GM12878 (cell line): ENCODE data around the genes PNPLA1 and PXT1.

DNA sequence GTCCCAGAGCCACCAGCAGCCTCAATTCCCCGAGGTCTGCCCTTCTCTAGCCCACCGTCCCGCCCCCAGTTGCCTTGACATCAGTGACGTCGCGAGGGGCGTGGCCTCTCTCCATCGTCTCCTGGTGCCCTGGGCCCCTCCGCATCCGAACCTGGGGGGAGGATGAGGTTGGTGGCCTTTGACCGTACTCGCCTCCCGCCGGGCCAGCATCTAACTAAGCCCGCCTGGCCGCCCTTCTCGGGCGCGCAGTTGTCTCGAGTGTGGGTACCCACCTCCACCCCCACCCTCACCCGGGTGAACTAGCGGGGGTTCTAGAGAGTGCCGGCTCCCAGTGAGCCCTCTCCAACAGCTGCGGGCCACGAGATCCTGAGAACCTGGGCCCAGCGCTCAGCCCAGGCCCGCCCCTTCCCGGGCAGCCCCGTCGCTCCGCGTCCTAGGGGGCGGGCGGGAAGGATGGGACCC is 5.4 kb upstream of the ARMC12 start:
- RAMPAGE, long total RNA = no peak
- RRBS, 2 experiments = under 1 to 2% methylated on average over 9 of the region's 34 CpGs
CAGE:
- cytosol, long polyA minus RNA = no peak
- cytosol, long polyA plus RNA = no peak
- long polyA plus RNA = no peak
- nucleolus, long total RNA = no peak
- nucleus, long polyA plus RNA = no peak
- nucleus, long total RNA = no peak

DNA sequence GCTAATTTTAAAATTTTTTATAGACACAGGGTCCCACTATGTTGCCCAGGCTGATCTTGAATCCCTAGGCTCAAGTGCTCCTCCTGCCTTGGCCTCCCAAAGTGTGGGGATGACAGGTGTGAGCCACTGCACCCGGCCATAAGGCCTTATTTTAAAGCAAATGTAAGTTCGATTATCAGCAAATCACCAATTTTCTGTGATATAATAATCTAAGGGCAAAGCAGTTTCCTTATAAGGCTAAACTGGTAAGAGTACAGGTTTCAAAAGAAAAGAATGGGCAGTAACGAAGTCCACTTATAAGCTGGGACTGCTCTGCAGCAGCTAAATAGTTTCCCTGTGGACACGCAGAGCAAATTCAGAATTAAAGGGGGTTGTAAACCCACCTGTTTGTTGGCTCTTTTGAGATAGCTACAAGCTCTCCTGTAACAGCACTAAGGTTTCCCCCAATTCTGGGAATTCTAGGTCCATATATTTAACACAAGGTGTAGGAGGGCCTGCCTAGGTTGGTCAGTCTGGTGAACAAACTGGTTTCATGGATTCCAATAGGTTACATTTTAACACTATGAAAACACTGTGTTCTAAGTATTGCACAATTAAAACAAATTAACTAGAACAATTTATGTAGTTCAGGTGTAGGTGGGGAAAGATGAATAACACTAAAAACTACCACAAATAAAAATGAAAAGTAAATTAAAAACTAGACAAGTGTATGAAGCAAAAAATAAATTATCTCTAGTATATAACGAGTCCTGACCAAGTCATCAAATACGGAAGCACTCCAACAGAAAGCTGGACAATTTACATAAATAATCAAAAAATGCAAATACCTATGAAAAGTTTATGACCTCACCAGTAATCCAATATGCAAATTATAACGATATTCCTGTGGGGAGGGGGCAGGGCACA is 26.4 kb downstream of the LHFPL5 start:
- RAMPAGE, long total RNA = no peak
- RRBS, 2 experiments = no CpG with 5 or more reads among the region's 7 CpGs
CAGE:
- cytosol, long polyA minus RNA = no peak
- cytosol, long polyA plus RNA = no peak
- long polyA plus RNA = no peak
- nucleolus, long total RNA = no peak
- nucleus, long polyA plus RNA = no peak
- nucleus, long total RNA = no peak

DNA sequence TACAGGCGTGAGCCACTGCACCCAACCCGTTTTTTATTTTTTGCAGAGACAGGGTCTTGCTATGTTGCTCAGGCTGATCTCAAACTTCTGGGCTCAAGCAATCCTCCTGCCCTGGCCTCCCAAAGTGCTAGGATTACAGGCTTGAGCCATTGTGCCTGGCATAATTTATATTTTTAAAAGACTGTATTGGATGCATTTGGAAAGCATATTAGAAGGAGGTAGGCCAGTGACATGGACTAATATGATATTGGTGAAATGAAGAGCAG is 20.6 kb downstream of the MAPK14 start:
- RAMPAGE, long total RNA = no peak
- RRBS, 2 experiments = no CpG with 5 or more reads among the region's 2 CpGs
CAGE:
- cytosol, long polyA minus RNA = no peak
- cytosol, long polyA plus RNA = no peak
- long polyA plus RNA = no peak
- nucleolus, long total RNA = no peak
- nucleus, long polyA plus RNA = no peak
- nucleus, long total RNA = no peak

- RAMPAGE, long total RNA = no peak
- RRBS, 2 experiments = no CpG with 5 or more reads among the region's 4 CpGs
CAGE:
- cytosol, long polyA minus RNA = no peak
- cytosol, long polyA plus RNA = no peak
- long polyA plus RNA = no peak
- nucleolus, long total RNA = no peak
- nucleus, long polyA plus RNA = no peak
- nucleus, long total RNA = no peak
Measured at GRCh38 chr6:36075575-36076003, 48.0 kb downstream of the MAPK14 start.

DNA sequence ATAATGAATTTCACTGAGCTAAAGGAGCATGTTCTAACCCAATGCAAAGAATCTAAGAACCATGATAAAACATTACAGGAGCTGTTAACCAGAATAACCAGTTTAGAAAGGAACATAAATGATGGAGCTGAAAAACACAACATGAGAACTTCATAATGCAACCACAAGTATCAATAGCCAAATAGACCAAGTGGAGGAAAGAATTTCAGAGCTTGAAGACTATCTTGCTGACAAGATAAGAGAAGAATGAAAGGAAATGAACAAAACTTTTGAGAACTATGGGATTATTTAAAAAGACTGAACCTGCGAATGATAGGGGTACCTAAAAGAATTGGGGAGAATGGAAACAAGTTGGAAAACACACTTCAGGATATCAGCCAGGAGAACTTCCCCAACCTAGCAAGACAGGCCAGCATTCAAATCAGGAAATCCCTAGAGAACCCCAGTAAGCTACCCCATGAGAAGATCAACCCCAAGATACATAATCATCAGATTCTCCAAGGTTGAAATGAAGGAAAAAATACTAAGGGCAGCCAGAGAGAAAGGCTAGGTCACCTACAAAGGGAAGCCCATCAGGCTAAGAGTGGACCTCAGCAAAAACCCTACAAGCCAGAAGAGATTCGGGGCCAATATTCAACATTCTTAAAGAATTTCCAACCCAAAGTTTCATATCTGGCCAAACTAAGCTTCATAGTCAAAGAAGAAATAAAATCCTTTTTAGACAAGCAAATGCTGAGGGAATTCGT is 45.8 kb upstream of the MAPK13 start:
- RAMPAGE, long total RNA = no peak
- RRBS, 2 experiments = no CpG with 5 or more reads among the region's 3 CpGs
CAGE:
- cytosol, long polyA minus RNA = no peak
- cytosol, long polyA plus RNA = no peak
- long polyA plus RNA = no peak
- nucleolus, long total RNA = no peak
- nucleus, long polyA plus RNA = no peak
- nucleus, long total RNA = no peak

GRCh38 chr6:36085133-36085594 is 45.1 kb upstream of the MAPK13 start:
- RAMPAGE, long total RNA = no peak
- RRBS, 2 experiments = no CpG with 5 or more reads among the region's 2 CpGs
CAGE:
- cytosol, long polyA minus RNA = no peak
- cytosol, long polyA plus RNA = no peak
- long polyA plus RNA = no peak
- nucleolus, long total RNA = no peak
- nucleus, long polyA plus RNA = no peak
- nucleus, long total RNA = no peak

GRCh38 chr6:36102151-36102917 is 28.0 kb upstream of the MAPK13 start:
- RAMPAGE, long total RNA = no peak
- RRBS, 2 experiments = no CpG with 5 or more reads among the region's 5 CpGs
CAGE:
- cytosol, long polyA minus RNA = no peak
- cytosol, long polyA plus RNA = no peak
- long polyA plus RNA = no peak
- nucleolus, long total RNA = no peak
- nucleus, long polyA plus RNA = no peak
- nucleus, long total RNA = no peak

GRCh38 chr6:36118964-36120170 is 10.9 kb upstream of the MAPK13 start:
- RAMPAGE, long total RNA = no peak
- RRBS, 2 experiments = no CpG with 5 or more reads among the region's 18 CpGs
CAGE:
- cytosol, long polyA minus RNA = no peak
- cytosol, long polyA plus RNA = no peak
- long polyA plus RNA = no peak
- nucleolus, long total RNA = no peak
- nucleus, long polyA plus RNA = no peak
- nucleus, long total RNA = no peak

GRCh38 chr6:36129996-36130147 is 441 bp upstream of the MAPK13 start:
- RAMPAGE, long total RNA = no peak
- RRBS, 2 experiments = no CpG with 5 or more reads among the region's 1 CpG
CAGE:
- cytosol, long polyA minus RNA = no peak
- cytosol, long polyA plus RNA = no peak
- long polyA plus RNA = no peak
- nucleolus, long total RNA = no peak
- nucleus, long polyA plus RNA = no peak
- nucleus, long total RNA = no peak

- RAMPAGE, long total RNA = no peak
- RRBS, 2 experiments = 6 to 8% methylated on average over 3 of the region's 7 CpGs
CAGE:
- cytosol, long polyA minus RNA = no peak
- cytosol, long polyA plus RNA = no peak
- long polyA plus RNA = no peak
- nucleolus, long total RNA = no peak
- nucleus, long polyA plus RNA = no peak
- nucleus, long total RNA = no peak
Measured at GRCh38 chr6:36131432-36131582, 994 bp downstream of the MAPK13 start.

DNA sequence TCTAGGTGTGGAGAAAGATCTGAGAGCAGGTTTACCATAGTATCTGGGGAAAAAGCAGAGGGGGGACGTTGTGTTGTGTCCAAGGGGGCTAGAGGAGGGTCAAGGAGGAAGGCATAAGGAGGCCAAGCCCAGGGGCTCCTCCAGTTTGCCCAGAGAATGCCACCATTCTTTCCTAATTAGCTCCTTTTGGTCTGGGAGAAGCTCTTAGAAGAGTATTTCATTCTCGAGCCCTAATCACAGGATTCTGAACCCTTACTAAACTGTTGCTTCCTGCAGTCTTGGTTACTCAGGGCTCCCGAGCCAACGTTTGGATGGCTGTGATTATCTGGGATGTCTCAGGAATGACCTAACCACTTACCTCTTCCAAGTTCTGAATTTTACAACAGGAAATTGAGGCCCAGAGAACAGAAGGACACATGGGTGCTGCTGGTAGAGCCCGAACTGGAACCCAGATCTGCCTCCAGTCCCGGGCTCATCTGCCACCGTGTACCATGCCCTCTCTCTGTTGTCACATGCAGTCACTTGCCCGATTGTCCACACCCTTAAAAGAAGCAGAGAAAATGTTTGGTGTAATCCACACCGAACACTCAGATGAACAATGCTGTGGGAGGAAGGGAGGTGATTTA is 22.2 kb upstream of the PNPLA1 start:
- RAMPAGE, long total RNA = no peak
- RRBS, 2 experiments = no CpG with 5 or more reads among the region's 9 CpGs
CAGE:
- cytosol, long polyA minus RNA = no peak
- cytosol, long polyA plus RNA = no peak
- long polyA plus RNA = no peak
- nucleolus, long total RNA = no peak
- nucleus, long polyA plus RNA = no peak
- nucleus, long total RNA = no peak

DNA sequence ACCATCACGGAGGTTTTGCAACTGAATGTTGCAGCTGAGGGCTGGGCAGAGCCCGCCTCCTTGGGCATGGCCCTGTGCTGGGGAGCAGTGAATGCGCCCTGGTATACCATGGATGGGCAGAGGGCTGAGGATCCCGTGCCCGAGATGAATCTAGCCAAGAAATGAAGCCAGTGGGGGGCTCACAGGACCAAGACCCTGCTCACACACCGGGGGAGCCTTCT is at the start of gene PNPLA1:
Gene PNPLA1 (plus strand): TSS at position 63 of the 221 bp plus-strand sequence.
- RAMPAGE, long total RNA = no peak
- RRBS, 2 experiments = 0% methylated on average over 1 of the region's 6 CpGs; no CpG with 5 or more reads in 1 of the 2 experiments
CAGE:
- cytosol, long polyA minus RNA = no peak
- cytosol, long polyA plus RNA = no peak
- long polyA plus RNA = no peak
- nucleolus, long total RNA = no peak
- nucleus, long polyA plus RNA = no peak
- nucleus, long total RNA = no peak

DNA sequence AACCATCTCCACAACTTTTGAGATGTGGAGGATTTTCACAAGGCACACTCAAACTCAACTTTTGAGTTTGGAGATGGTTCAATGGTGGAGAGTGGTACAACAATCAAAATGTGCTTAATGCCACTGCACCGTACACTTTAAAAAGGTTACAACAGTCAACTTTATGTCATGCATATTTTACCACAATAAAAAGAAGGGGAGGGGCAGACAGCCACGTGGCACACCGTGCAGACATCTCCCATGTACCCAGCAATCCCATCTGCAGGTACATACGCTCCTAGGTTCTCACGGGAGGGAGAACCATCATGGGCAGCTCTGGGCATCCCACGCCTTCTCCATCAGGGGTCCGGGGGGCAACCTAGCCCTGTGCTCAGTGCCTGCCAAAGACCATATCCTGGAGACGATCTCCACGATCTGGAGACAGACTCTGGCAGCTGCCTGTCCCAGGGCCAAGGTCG is 2.4 kb upstream of the BNIP5 start:
- RAMPAGE, long total RNA = no peak
- RRBS, 2 experiments = no CpG with 5 or more reads among the region's 10 CpGs
CAGE:
- cytosol, long polyA minus RNA = no peak
- cytosol, long polyA plus RNA = no peak
- long polyA plus RNA = no peak
- nucleolus, long total RNA = no peak
- nucleus, long polyA plus RNA = no peak
- nucleus, long total RNA = no peak

GRCh38 chr6:36360510-36360951 is 23.8 kb upstream of the BNIP5 start:
- RAMPAGE, long total RNA = no peak
- RRBS, 2 experiments = no CpG with 5 or more reads among the region's 9 CpGs
CAGE:
- cytosol, long polyA minus RNA = no peak
- cytosol, long polyA plus RNA = no peak
- long polyA plus RNA = no peak
- nucleolus, long total RNA = start-site peak on the minus strand at chr6:36360636-36360651, 6 reads
- nucleus, long polyA plus RNA = no peak
- nucleus, long total RNA = no peak

DNA sequence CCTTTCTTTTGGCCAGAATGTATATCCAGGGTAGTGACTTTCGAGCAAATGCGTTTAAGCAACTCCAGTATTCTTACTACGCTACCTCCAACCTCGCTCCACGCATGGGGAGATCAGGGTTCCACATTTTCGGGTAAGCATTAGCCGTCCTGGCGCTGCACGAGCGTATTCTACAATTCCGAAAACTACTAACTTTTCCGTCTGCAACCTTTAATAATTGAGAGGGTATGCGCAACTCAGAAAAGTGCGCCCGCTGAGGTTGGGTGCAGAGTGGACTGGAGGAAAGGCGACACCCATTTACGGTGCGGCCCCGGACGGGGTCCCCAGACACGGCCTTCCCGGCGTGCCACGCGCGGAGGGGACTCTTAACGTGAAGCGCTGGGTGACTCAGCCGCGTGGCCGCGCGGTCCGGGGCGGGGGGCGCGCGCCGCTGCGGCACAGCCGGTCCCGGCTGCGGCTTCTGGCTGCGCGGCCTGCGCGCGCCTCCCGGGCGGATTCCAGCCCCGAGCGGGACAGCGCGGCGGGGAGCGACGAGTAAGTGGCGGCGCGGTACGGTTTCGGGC is at the start of gene PXT1:
Gene PXT1 (minus strand): TSS at position 277 of the 563 bp plus-strand sequence.
- RAMPAGE, long total RNA = start-site peak on the plus strand centred at position 460 of the sequence, 57 bp wide, 581 and 497 reads in 2 replicates
- RRBS, 2 experiments = under 1 to 1% methylated on average over 32 of the region's 62 CpGs
CAGE:
- cytosol, long polyA minus RNA = start-site peak on the plus strand centred at position 423 of the sequence, 14 bp wide, 33 reads
- cytosol, long polyA plus RNA = start-site peak on the plus strand centred at position 451 of the sequence, 52 bp wide, 57 and 76 reads in 2 replicates
- long polyA plus RNA = start-site peak on the plus strand centred at position 452 of the sequence, 83 bp wide, 89 and 62 reads in 2 replicates
- nucleolus, long total RNA = no peak
- nucleus, long polyA plus RNA = no peak
- nucleus, long total RNA = no peak

- RAMPAGE, long total RNA = no peak
- RRBS, 2 experiments = no CpG with 5 or more reads among the region's 11 CpGs
CAGE:
- cytosol, long polyA minus RNA = no peak
- cytosol, long polyA plus RNA = no peak
- long polyA plus RNA = no peak
- nucleolus, long total RNA = no peak
- nucleus, long polyA plus RNA = no peak
- nucleus, long total RNA = no peak
Measured at GRCh38 chr6:36486738-36487554, 44.1 kb downstream of the KCTD20 start.

DNA sequence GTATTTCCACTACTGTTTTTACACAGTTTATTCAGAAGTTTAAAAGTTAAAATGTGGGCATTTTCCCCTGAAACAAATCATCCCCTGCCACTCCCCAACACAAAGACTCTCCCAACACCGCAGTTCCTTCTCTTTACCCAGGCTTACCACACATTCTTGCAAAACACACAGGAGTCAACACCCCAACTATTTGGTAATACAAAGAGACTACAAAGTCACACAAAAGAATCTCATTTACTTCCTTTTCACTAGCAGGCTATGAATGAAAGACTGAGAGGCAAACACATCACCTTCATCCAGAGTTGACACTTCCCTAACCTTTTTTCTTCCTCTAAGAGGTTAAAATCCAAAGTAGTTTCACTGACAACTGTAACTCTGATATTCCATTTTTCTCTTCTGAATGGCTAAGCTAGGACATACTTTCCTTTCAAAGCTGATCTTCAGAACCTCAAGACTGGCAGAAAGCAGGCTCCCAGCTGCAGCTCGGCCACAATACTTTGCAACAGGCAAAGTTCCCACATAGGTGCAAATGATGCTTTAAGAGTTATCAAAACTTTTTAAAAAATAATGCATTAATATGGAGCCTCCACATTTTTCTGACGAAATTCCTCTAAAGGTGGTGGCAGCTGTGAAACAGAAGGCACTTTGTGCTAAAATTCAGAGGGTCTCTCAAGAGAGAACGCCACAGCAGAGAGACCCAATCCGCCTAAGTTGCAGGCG is 51.2 kb downstream of the KCTD20 start:
- RAMPAGE, long total RNA = no peak
- RRBS, 2 experiments = no CpG with 5 or more reads among the region's 6 CpGs
CAGE:
- cytosol, long polyA minus RNA = no peak
- cytosol, long polyA plus RNA = no peak
- long polyA plus RNA = no peak
- nucleolus, long total RNA = no peak
- nucleus, long polyA plus RNA = no peak
- nucleus, long total RNA = no peak

GRCh38 chr6:36506587-36507029 is 40.7 kb downstream of the STK38 start:
- RAMPAGE, long total RNA = no peak
- RRBS, 2 experiments = no CpG with 5 or more reads among the region's 3 CpGs
CAGE:
- cytosol, long polyA minus RNA = no peak
- cytosol, long polyA plus RNA = no peak
- long polyA plus RNA = no peak
- nucleolus, long total RNA = no peak
- nucleus, long polyA plus RNA = no peak
- nucleus, long total RNA = no peak

DNA sequence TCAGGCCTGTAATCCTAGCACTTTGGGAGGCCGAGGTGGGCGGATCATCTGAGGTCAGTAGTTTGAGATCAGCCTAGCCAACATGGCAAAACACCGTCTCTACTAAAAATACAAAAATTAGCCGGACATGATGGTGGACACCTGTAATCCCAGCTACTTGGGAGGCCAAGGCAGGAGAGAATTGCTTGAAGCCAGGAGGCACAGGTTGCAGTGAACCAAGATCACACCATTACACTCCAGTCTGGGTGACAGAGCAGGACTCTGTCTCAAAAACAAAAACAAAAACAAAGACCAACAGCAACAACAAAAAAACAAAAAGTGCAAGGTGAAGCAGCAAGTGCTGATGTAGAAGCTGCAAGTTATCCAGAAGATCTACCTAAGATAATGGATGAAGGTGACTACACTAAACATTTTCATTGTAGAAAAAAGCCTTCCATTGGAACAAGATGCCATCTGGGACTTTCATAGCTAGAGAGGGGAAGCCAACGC is 17.5 kb downstream of the SRSF3 start:
- RAMPAGE, long total RNA = no peak
- RRBS, 2 experiments = no CpG with 5 or more reads among the region's 5 CpGs
CAGE:
- cytosol, long polyA minus RNA = no peak
- cytosol, long polyA plus RNA = no peak
- long polyA plus RNA = no peak
- nucleolus, long total RNA = no peak
- nucleus, long polyA plus RNA = no peak
- nucleus, long total RNA = no peak

DNA sequence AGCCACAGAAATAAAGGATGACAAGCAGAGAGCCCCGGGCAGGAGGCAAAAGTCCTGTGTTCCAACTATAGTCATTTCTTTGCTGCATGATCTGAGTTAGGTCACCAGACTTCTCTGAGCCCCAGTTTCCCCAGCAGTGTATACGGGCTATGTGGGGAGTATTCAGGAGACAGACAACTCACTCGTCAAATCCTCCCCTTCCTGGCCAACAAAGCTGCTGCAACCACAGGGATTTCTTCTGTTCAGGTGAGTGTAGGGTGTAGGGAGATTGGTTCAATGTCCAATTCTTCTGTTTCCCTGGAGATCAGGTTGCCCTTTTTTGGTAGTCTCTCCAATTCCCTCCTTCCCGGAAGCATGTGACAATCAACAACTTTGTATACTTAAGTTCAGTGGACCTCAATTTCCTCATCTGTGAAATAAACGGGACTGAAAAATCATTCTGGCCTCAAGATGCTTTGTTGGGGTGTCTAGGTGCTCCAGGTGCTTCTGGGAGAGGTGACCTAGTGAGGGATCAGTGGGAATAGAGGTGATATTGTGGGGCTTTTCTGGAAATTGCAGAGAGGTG is 744 bp upstream of the CDKN1A start:
- RAMPAGE, long total RNA = no peak
- RRBS, 2 experiments = no CpG with 5 or more reads among the region's 5 CpGs
CAGE:
- cytosol, long polyA minus RNA = no peak
- cytosol, long polyA plus RNA = no peak
- long polyA plus RNA = no peak
- nucleolus, long total RNA = start-site peak on the minus strand centred at position 342 of the sequence, 53 bp wide, 16 reads; start-site peak on the plus strand centred at position 424 of the sequence, 70 bp wide, 80 reads
- nucleus, long polyA plus RNA = no peak
- nucleus, long total RNA = no peak